GM06990 (cell line): ENCODE results near the gene TMEM229B.

GRCh38 chr14:66517287-66517768 is 9.4 kb downstream of the GPHN start:
- RRBS: no CpG with 5 or more reads among the region's 2 CpGs

DNA sequence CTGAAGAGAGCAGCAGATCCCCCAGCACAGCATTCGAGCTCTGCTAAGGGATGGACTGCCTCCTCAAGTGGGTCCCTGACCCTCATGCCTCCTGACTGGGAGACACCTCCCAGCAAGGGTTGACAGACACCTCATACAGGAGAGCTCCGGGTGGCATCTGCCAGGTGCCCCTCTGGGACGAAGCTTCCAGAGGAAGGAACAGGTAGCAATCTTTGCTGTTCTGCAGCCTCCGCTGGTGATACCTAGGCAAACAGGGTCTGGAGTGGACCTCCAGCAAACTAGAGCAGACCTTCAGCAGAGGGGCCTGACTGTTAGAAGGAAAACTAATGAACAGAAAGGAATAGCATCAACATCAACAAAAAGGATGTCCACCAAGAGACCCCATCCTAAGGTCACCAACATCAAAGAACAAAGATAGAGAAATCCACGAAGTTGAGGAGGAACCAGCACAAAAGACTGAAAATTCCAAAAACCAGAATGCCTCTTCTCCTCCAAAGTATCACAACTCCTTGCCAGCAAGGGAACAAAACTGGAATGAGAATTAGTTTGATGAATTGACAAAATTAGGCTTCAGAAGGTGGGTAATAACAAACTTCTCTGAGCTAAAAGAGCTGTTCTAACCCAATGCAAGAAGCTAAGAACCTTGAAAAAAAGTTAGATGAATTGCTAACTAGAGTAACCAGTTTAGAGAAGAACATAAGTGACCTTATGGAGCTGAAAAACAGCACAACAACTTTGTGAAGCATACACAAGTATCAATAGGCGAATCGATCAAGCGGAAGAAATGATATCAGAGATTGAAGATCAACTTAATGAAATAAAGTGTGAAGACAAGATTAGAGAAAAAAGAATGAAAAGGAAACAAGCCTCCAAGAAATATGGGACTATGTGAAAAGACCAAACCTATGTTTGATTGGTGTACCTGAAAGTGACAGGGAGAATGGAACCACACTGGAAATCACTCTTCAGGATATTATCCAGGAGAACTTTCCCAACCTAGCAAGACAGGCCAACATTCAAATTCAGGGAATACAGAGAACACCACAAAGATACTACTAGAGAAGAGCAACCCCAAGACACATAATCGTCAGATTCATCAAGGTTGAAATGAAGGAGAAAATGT is 80.3 kb downstream of the GPHN start:
- RRBS: no CpG with 5 or more reads among the region's 9 CpGs

DNA sequence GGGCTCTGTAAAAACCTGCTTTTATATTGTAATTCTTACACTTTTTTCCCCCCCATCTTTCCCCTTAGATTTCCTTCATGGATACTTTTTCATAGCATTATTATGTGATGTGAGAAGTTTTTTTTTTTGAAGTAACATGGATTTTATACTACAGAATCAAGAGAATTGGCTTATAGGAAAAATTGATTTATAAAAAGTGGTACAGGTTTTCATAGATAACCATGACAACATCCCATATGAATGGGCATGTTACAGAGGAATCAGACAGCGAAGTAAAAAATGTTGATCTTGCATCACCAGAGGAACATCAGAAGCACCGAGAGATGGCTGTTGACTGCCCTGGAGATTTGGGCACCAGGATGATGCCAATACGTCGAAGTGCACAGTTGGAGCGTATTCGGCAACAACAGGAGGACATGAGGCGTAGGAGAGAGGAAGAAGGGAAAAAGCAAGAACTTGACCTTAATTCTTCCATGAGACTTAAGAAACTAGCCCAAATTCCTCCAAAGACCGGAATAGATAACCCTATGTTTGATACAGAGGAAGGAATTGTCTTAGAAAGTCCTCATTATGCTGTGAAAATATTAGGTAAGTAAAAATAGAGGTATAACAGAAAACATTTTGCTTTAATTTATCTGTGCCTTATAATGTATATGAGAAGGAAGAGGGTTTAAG is 37.9 kb downstream of the PALS1 start:
- RRBS: no CpG with 5 or more reads among the region's 8 CpGs

GRCh38 chr14:67360811-67361223 is 689 bp downstream of the EIF2S1 start:
- RRBS: no CpG with 5 or more reads among the region's 9 CpGs

DNA sequence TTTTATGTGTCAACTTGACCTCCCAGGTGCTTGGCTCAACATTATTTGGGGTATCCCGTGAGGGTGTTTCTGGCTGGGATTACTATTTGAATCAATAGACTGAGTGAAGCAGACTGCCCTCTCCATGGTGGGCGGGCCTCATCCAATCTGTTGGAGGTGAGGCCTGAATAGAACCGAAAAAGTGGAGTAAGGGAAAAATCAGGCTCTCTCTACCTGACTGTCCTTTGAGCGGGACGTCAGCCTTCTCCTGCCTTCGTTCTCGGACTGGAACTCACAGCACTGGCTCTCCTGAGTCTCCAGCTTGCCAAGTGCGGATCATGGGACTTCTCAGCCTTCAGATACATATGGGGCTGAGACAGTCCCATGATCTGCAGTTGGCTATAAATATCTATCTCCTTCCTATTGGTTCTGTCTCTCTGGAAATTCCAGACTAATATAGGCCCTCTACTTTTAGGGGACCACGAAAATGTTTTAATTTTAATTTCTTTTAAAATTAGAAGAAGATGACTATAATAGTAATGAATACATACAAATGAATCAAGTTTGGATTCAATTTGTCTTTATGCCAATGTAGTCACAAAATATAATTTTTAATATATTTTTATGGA is 29.7 kb upstream of the PLEK2 start:
- RRBS: no CpG with 5 or more reads among the region's 9 CpGs

- RRBS: 11% methylated on average over 2 of the region's 13 CpGs
Measured at GRCh38 chr14:67488058-67489044, at the start of gene TMEM229B. Gene TMEM229B, minus strand, starts transcription at chr14:67488721.

GRCh38 chr14:67567486-67568290 is 32.4 kb downstream of the PIGH start:
- RRBS: no CpG with 5 or more reads among the region's 11 CpGs

- RRBS: no CpG with 5 or more reads among the region's 6 CpGs
Measured at GRCh38 chr14:67645177-67645756, 25.5 kb downstream of the ARG2 start.

DNA sequence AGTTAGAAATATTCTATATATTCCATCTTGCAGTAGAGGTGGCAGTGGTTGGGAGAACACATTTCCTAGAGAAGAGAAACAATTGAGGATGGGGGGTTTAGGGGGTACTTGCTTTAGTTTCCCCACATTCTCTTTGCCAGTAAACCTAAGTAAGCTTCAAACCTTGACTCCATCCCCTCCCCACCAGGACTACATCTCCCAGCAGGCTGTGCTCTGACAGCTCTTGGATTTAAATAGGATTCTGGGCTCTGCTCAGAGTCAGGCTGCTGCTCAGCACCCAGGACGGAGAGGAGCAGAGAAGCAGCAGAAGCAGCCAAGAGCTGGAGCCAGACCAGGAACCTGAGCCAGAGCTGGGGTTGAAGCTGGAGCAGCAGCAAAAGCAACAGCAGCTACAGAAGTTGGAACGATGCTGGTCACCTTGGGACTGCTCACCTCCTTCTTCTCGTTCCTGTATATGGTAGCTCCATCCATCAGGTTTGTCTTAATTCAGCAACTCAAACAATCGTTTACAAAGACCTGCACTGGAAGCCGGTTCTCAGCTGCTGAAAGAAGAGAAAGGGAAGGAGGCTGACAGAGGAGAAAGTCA is 20.6 kb downstream of the RDH12 start:
- RRBS: no CpG with 5 or more reads among the region's 5 CpGs

DNA sequence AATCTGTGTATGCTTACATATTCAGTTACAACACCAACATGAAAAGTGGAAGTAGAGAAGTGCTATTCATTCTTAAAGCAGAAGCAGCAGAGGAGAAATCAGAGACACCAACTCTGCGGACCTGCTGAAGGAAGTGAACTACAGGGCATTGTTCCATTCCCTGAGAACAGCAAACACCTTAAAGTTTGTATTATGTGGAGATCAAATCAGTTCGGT is 34.2 kb downstream of the RAD51B start:
- RRBS: no CpG with 5 or more reads among the region's 2 CpGs

DNA sequence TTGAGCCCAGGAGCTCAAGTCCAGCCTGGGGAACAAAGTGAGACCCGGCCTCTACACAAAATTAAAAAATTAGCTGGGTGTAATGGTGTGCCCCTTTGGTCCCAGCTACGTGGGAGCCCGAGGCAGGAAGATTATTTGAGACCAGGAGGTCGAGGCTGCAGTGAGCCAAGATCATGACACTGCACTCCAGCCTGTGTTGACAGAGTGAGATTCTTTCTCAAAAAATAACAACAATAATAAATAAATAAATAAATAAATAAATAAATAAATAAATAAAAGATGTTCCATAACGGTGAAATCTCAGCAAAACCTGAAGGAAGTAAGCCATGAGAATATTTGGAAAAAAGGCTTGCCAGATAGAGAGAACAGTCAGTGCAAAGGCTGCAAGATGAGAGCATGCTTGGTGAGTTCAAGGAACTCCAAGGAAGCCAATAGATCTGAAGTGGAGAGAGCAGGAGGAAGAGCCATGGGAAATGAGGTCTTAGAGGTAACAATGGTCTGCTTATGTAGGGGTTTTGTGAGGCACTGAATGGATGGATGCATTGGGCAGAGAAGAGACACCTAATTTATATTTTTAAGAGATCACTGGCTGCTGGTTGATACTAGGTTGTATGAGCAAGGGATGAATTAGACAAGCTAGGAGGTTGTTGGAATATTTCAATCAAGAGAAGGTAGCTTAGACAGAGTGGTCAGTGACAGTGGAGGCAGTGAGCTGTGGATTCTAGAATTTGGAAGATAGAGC is 176.8 kb downstream of the RAD51B start:
- RRBS: no CpG with 5 or more reads among the region's 5 CpGs

- RRBS: no CpG with 5 or more reads among the region's 1 CpG
Measured at GRCh38 chr14:68084939-68085601, 265.5 kb downstream of the RAD51B start.

- RRBS: no CpG with 5 or more reads among the region's 10 CpGs
Measured at GRCh38 chr14:68199595-68200423, 380.2 kb downstream of the RAD51B start.

- RRBS: no CpG with 5 or more reads among the region's 4 CpGs
Measured at GRCh38 chr14:68246306-68247020, 426.9 kb downstream of the RAD51B start.

GRCh38 chr14:68278955-68279379 is 459.4 kb downstream of the RAD51B start:
- RRBS: no CpG with 5 or more reads among the region's 3 CpGs

DNA sequence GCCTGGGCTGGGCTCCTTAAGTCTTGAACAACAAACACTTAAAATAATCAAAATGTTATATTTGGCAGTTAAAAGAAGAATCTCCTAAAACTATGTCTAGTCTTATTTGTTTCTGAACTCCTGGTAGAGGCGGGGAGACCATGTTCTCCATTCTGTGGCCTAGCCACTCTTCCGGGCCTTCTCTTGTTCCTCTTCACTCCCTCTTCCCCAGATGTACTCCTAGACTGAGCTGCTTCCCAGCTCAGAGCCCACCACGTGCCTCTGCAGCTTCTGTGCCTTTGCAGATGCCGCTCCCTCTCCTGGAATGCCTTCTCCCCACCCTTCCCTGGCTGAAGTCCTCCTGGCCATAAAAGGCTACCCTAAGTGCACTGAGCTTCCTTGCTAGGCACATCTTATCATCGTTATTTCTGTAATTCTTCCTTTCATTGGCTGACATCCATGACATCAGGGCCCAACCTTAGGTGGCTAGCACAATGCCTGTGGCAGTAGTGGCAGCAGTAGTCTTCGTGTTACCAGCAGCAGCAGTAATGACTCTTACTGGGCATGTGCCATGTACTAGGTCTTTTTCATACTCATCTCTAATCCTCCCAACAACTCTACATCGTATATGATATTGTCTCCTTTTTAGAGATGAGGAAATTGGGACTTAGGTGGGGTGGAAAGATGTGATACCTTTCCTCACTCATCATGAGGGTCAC is 432.7 kb downstream of the ZFP36L1 start:
- RRBS: no CpG with 5 or more reads among the region's 7 CpGs

DNA sequence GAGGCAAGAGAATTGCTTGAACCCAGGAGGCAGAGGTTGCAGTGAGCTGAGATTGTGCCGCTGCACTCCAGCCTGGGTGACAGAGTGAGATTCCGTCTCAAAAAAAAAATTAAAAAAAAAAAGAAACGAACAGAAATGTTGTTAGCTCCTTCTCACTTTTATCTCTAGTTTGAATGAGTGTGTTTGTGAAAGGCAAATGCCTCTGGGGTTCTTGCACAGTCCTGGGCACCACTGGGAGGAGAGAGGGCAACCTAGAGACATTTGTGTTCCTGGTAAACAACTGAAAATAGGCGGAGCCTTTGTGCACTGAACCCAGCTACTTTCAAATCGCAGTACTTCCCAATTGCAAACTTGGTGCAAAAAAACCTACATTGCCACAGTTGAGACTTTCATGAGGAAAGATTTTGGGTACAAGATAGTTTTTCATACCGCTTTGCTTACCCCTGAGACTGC is 430.1 kb downstream of the ZFP36L1 start:
- RRBS: no CpG with 5 or more reads among the region's 6 CpGs

GRCh38 chr14:68399943-68400488 is 392.9 kb downstream of the ZFP36L1 start:
- RRBS: no CpG with 5 or more reads among the region's 2 CpGs

DNA sequence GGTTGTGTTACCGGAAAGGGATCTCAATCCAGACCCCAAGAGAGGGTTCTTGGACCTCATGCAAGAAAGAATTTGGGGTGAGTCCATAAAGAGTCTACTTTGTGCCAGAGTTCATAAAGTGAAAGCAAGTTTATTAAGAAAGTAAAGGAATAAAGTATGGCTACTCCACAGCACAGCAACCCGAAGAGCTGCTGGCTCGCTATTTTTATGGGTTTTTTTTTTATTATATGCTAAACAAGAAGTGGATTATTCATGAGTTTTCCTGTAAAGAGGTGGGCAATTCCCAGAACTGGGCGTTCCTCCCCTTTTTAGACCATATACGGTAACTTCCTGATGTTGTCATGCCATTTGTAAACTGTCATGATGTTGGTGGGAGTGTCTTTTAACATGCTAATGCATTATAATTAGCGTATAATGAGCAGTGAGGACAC is 372.6 kb downstream of the ZFP36L1 start:
- RRBS: no CpG with 5 or more reads among the region's 6 CpGs

DNA sequence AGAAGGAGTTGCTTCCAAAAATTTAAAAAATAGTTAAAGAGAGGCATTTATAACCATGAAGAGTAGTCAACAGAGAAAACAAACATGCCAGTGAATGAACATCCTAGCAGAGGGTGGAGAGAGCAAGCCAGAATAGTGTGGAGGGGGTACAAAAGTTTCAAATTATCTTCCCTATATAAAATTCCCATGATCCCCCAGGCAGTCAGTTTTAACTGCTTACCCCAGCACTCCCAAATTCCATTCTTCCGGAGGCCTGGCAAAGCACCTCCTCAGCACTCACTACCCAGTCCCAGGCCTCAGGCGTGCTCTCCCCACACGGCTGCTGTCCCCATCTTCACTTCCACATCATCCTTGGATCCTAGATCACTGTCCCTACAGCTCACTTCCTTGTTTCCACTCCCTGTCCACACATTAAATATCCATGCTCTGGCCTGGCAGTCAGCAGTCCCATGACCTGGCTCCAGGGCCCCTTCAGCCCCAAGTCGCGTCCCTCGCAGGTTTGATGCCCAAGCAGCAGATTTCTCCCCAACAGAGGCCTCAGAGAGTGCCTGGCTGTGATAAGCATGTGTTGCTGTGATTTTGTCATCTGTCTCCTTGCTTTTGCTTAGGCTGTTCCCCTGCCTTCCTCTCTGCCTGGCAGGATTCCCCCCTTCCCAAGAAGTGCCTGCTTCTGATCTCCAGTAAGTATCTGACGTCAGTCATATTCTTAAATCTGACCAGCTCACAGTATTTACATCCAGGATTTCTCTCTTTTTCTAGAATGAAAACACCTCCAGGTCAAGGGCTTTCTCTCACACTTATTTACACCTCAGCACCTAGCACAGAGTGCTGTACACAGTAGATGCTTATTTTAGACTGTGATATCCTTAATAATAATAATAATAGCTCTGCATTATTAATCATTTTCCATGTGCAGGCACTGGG is 241.7 kb downstream of the ZFP36L1 start:
- RRBS: no CpG with 5 or more reads among the region's 7 CpGs